Thoracic aorta endothelial cell (primary cell): Measurements from ENCODE around the genes ZNF776, ZNF8 and ZNF446.

DNA sequence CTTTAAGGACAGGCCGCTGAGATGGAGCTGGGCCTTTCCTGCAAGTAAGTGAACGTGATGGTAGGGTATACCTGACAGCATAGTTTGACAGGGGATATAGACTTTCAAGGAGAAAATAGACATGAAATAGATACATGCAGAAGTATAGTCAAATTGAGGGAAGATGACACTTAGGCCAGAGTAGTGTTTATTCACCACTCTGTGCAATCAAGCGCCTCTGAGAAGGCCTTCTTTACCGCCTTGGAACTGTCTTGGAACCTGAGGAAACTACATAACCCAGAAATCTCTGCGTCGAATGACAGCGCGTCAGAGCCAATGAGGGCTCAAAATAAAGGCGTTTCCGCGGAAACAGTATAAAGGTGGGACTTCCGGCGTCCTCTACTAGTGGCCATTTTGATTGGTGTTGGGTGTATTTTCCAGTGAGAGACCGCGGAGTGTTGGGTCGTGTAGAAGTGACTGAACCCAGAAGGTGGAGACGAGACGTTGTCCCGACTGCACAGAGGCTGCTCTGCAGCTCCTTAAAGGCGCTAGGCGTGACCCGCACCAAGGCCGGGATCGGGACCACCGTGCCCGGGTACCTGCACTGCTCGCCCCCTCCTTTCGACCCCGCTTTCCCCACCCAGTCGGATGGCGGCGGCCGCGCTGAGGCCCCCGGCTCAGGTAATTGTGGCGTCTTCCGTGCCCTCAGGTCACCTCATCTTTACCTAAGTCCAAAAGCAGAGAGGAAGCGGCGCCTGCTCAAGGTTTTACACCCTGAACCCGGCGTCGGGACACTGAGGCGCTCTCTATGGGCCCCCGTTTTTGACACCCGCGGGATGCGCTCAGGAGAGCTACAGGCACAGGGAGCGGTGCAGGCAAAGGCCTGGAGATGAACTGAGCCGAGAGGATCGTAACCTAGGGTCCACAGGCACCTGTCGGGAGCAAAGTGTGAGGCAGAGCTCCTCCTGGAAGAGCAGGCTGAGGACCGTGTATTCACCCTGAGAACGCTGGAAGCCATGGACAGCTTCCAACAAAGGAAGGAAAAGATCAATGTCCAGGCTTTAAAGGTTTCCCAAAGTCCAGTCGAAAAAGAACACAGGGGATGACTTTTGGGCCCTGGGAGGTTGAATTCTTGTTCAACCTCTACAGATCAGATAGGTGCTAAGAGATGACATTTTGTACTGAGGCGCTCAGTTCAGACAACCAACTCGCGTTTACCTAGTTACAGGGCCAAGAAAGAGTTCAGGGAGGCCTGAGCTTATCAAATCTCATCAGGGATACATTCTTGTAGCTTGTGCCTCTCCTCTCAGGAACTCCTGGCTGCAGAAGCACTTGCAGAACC lies at the start of gene ZNF776:
ZNF776 (plus strand) TSS at position 384 of the 1,321 bp plus-strand sequence.
- CAGE, long polyA plus RNA = no peak

GRCh38 chr19:57788358-57789088 lies 19.0 kb downstream of the ZNF586 start:
- CAGE, long polyA plus RNA = no peak

DNA sequence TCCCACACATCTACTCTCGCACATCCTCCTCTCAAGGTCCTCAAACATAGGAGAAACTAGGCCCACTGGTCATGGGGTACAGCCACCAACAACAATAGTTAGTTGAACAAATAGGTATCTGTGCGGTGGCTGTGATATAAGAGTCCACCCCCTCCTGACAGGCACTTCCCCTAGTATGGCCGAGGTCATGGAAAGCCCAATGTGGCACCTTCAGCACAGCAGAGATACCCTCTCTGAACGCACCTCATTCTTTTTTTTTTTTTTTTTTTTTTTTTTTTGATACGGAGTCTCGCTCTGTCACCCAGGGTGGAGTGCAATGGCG lies 1.3 kb downstream of the ZNF552 start:
- CAGE, long polyA plus RNA = no peak

DNA sequence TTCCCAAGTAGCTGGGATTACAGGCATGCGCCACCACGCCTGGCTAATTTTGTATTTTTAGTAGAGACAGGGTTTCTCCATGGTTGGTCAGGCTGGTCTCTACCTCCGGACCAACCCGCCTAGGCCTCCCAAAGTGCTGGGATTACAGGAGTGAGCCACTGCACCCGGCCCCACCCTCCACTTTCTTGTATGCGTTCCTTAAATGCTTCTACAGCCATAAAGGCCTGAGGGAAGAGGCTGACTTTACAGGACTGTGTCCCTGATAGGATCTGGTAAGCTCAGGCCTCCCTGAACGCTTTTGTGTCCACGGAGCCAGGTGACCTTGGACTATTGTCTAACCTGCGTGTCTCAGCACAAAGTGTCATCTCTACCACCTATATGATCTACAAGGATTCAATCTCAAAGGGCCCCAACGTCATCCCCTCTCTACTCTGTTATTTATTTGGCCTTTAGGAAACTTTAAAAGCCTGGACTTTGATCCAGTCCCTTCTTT lies 803 bp downstream of the ZNF552 start:
- CAGE, long polyA plus RNA = no peak

DNA sequence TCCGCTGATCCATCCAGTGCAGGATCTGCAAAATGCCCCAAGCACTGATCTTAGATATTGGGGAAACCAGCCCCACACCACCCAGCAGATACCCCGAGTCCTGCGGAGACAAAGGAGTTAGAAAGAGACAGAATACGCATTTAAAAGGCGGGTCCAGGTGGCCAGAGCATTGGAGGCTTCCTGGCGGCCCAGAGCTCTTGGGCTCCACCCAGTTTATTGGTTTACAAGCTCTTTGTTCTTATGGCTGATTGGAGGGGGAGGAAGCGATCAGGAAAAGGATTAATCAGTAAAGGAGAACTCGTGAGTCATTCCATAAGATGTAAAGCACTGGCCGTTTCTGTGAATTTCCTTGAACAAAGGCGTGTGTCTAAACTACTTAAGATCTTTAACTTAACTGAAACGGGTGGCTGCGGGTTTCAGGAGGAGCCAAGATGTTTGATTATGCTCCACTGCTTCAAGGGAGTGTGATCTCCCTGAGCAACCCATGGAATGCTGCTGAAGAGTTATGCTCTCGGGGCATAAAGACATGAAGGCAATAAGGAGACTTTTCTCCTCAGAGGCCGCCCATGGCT lies 964 bp downstream of the ZNF587 start:
- CAGE, long polyA plus RNA = no peak

GRCh38 chr19:58003908-58004455 lies 1.4 kb upstream of the ZNF606 start:
- CAGE, long polyA plus RNA = no peak

DNA sequence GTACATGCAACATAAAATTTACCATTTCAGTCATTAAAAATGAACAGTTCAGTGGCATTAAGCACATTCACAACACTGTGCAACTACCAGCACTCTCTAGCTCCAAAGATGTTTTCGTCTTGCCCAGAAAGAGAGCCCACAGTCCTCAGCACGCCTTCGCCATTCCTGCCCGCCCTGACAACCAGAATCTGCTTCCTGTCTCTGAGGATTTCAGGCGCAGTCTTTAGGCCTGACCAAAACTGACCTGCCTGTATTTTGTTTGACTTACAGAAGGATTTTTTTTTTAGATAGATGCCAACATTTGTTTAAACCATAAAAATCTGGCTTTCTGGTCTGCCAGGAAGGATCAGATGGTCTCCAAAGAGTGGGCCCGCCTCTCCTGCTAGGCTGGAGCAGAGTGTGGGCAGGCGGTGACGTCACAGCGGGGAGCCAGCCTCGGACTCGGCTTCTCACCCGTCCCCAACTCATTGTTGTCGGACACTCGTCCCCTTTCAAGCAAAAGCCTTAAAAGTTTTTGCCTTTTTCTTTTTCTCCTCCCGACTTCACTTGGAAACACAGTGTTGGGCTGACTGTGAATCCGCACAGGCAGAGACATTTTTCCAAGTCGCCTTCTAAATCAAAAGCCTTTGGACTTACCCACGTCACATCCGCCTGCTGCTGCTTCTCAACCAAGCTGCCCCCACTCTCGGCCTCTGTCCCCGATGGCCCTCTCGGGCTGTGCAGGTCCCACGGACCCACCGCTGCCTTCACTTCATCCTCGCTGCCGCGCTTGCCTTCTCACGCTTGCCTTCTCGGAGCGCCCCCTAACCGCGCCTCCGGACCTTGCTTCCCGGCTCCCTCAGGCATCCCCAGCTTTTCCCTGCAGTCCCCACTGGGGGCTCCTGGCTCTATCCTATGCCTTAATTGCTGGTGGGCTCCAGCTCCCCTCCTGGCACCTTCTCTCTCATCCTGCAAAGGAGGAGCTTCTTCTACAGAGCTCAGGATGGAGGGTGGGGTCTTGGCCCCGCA lies 4.2 kb upstream of the ZNF135 start:
- CAGE, long polyA plus RNA = no peak

GRCh38 chr19:58089698-58090257 lies 8.3 kb downstream of the ZSCAN18 start:
- CAGE, long polyA plus RNA = no peak

DNA sequence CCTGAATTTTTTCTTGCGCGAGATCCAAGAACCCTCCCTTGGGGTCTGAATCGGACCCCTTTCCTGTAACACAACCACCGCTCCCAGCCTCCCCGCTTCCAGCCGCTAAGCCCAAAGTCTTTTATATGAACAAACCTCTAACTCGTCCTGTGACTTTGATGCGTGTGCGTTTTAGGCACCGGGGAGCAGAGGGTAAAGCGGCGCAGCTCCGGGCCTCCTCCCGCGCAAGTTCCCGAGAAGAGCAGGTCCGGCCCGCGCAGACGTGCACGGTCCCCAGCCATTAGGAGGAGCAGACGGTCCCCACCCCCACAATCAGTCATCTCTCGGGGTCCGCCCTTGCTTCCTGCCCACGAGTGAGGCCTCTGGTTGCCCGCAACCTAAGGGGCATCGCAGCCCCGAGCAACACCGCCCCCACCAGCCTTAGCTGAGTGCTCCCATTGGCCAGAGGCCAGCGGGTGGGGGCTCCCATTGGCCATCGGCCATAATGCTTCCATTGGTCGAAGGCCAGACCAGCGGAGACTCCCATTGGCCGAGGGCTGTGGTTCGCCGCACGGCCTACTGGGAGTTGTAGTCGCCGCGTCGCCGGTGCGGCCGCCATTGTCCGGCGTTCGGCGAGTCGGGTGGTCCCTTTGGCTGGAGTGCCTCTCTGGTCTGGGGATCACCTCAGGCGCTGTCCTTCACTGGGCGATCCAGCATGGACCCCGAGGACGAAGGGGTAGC lies at the start of gene ZNF8:
ZNF8 (plus strand) TSS at position 568 of the 720 bp plus-strand sequence.
- CAGE, long polyA plus RNA = no peak

GRCh38 chr19:58336275-58336804 lies 9.5 kb downstream of the ZSCAN22 start:
- CAGE, long polyA plus RNA = no peak

GRCh38 chr19:58387387-58388341 lies 595 bp downstream of the RPS5 start:
- CAGE, long polyA plus RNA = no peak

GRCh38 chr19:58476076-58477041 lies at the start of gene ZNF446:
ZNF446 (plus strand) TSS chr19:58476352.
- CAGE, long polyA plus RNA = no peak

DNA sequence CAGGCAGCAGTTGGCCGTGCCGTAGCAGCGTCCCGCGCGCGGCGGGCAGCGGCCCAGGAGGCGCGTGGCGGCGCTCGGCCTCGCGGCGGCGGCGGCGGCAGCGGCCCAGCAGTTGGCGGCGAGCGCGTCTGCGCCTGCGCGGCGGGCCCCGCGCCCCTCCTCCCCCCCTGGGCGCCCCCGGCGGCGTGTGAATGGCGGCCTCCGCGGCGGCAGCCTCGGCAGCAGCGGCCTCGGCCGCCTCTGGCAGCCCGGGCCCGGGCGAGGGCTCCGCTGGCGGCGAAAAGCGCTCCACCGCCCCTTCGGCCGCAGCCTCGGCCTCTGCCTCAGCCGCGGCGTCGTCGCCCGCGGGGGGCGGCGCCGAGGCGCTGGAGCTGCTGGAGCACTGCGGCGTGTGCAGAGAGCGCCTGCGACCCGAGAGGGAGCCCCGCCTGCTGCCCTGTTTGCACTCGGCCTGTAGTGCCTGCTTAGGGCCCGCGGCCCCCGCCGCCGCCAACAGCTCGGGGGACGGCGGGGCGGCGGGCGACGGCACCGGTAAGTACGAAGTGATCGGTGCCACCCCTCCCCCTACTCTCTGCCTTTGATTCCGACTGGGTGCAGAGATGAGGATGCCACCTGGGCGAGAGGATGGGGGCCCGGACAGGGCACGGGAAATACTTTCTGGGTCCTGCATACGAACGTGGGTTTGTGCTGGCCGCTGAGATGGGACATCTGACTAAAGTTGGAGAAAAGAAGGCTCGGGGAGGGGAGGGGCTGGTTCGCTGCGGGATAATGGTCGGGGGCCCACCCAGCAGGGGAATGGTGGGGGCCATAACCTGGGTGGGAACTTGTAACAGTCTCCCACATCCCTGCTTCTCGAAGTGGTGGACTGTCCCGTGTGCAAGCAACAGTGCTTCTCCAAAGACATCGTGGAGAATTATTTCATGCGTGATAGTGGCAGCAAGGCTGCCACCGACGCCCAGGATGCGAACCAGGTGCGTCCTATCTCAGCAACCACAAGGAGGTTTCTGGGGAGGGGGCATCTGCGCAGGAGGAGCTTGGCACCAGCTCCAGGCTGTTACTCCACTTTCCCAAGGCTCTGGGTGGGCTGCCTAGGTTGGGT lies 1.1 kb downstream of the TRIM28 start:
- CAGE, long polyA plus RNA = no peak

GRCh38 chr19:58561819-58562242 lies 3.4 kb upstream of the UBE2M start:
- CAGE, long polyA plus RNA = no peak

DNA sequence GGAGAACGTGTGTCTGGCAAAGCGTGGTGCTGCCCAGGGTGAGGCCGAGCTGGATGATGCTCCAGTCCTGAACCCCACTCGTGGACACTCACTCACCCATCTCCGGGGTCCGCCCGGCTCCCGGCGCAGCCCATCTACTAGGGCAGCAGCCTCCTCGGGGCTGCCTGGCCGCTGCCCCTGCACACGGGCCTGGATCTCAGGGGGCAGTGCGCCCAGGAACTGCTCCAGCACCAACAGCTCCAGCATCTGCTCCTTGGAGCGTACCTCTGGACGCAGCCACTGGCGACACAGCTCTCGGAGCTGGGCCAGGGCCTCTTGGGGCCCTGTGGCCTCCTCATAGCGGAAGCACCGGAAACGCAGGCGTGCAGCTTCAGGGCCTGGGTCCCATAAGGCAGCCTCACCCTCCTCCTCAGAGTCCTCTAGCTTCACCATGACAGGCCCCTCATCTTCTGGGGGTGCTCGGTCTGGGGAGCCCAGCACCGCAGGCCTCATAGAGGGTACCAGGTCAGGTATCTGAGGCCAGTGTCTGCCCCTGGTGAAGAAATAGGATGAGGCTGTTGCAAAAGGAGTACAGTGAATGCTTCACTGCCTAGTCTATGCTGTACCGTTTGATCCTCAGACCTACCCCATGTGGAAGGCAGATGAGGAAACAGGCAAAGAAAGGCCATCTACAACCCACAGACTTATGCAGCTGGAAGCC lies 2.1 kb downstream of the MZF1 start:
- CAGE, long polyA plus RNA = no peak